Adrenal gland (tissue), 7 donors: ENCODE measurements around a stretch of chr10.

DNA sequence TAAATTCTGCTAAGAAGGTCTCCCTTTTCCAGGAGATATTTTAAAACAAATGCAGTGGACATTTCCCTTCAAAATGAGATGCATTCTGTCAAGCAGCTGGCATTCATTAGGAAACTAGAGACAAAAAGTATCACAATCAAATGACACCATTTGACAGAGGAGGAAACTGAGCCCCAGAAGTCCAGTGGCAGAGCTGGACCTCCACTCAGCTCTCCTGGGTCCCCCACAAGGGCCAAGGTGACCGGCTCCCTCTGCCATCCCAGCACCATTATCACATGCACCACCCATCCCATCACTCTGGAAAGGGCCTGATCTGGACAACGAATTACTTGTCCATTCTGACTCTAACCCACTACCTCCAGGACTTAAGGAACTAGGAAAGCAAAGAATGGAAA lies 57.3 kb downstream of the ASB13 start:
- PRO-cap, 3 experiments = peak in 1 of 3 experiments; most common minus-strand start position 213 of the sequence (in 1)
- RAMPAGE, long total RNA, 4 experiments = no peak in any of the 4 experiments
- RRBS = no CpG with 5 or more reads among the region's 2 CpGs

DNA sequence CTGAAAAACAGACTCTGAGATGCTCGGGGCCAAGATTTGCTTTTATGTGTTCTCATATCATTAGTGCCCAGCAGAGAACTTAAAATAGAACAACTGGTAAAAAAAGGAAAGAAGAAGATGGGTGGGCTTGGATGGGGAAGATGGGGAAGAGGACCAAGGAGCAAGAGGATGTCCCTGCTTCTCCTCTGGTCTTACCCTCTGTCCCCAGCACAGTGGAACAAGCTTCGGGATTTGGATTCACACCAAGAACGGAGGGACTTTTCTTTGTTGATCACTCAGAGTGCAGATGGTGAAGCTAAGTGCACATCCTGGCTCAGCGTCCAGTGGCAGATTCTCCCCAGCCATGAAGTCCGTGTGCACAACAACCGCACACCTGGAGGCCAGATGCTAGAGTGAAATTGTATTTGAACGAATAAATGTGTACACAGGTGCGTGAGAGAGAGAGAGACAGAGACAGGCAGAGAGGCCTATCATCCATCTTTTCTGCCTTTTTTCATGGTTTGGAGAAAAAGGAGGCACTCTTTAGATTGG lies 31.6 kb downstream of the ASB13 start:
- PRO-cap, 3 experiments = no peak in any of the 3 experiments
- RAMPAGE, long total RNA, 4 experiments = no peak in any of the 4 experiments
- RRBS = no CpG with 5 or more reads among the region's 8 CpGs

DNA sequence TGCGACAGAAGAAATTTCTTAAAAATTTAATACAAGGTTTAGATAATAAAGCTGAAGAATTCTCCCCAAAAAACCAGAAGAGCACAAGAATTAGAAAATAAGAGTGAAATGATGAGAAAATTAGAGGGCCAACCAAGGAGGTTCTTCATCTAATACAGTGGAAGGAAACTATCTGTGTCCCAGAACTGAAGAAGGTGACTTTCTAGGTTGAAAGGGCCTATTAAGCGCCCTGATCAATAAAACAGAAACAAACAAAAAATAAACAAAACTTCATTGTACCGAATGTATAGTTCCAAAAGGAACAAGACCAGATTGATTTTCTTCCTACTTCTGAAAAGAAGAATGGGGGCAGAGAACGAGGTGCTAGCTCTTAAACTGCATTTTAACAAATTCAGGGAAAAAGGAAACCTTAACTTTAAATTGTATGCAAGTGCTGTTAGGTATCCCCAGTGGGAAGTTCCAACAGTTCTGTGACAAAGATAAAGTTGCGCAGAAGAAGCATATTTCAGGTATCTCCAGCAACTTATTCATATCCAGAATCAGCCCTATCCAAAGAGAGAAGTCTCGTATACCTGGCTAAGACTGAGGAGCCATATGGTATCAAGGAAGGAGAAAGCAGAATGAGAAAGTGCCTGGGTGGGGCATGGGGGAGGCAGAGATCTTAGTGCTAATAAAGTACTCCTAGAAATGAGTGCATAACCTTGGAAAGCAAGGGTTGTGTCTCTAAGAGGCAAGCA lies 12.4 kb downstream of the TASOR2 start:
- PRO-cap, 3 experiments = no peak in any of the 3 experiments
- RAMPAGE, long total RNA, 4 experiments = no peak in any of the 4 experiments
- RRBS = no CpG with 5 or more reads among the region's 6 CpGs

DNA sequence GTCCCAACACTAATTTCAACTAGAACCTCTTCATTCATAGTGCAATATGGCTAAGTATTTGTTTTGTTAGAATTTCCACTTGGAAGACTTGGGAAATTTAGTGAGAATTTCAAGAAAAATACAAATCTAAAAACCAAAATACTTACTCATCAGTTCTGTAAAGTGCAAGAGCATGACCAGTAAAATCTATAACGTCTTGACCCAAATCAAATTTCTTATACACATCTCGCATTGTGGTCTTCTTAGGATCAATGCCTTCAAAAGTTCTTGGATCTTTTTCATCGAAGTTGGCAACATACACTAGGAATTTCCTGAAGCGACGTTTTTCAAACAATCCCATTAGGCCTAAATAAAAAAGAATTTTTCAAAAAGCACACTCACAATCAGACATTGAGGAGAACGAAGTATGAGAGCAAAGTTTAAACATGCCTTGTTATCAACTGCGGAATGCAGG lies 27.5 kb downstream of the GDI2 start:
- PRO-cap, 3 experiments = no peak in any of the 3 experiments
- RAMPAGE, long total RNA, 4 experiments = no peak in any of the 4 experiments
- RRBS = no CpG with 5 or more reads among the region's 7 CpGs

DNA sequence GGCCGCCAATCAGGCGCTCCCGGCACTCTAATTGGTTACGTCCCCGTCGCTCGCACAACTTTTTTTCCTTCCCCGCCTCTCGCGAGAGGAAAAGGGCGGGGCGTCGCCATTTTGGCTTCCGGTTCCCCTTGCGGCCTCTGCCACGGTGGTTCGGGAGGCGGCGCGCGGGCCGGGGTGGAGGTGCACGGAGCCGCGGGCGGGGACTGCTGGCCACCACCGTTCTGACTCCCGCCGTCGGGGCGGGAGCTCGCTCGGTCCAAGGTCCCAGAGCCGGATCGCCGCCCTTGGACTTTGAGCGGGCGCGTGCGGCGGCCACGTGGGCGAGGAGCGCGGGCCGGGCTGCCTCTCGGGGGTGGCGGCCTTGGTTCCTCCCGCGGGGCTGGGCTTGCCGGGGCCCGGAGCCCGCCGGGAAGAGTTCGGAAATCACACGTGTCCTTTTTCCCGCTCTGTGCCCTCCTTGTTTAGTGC lies 321 bp upstream of the GDI2 start:
- PRO-cap, 3 experiments = peak in 3 of 3 experiments; most common plus-strand start position 148 of the sequence (in 2); most common minus-strand start position 351 of the sequence (in 2)
- RAMPAGE, long total RNA, 4 experiments = no peak in any of the 4 experiments
- RRBS = under 1% methylated on average over 46 of the region's 57 CpGs

- PRO-cap, 3 experiments = peak in 1 of 3 experiments; most common minus-strand start chr10:5870366 (in 1)
- RAMPAGE, long total RNA, 4 experiments = no peak in any of the 4 experiments
- RRBS = no CpG with 5 or more reads among the region's 11 CpGs
These were observed 19.6 kb downstream of the ANKRD16 start for GRCh38 chr10:5870030-5870573.

- PRO-cap, 3 experiments = no peak in any of the 3 experiments
- RAMPAGE, long total RNA, 4 experiments = no peak in any of the 4 experiments
- RRBS = no CpG with 5 or more reads among the region's 8 CpGs
These were observed 1.5 kb downstream of the ANKRD16 start for GRCh38 chr10:5888116-5888602.

DNA sequence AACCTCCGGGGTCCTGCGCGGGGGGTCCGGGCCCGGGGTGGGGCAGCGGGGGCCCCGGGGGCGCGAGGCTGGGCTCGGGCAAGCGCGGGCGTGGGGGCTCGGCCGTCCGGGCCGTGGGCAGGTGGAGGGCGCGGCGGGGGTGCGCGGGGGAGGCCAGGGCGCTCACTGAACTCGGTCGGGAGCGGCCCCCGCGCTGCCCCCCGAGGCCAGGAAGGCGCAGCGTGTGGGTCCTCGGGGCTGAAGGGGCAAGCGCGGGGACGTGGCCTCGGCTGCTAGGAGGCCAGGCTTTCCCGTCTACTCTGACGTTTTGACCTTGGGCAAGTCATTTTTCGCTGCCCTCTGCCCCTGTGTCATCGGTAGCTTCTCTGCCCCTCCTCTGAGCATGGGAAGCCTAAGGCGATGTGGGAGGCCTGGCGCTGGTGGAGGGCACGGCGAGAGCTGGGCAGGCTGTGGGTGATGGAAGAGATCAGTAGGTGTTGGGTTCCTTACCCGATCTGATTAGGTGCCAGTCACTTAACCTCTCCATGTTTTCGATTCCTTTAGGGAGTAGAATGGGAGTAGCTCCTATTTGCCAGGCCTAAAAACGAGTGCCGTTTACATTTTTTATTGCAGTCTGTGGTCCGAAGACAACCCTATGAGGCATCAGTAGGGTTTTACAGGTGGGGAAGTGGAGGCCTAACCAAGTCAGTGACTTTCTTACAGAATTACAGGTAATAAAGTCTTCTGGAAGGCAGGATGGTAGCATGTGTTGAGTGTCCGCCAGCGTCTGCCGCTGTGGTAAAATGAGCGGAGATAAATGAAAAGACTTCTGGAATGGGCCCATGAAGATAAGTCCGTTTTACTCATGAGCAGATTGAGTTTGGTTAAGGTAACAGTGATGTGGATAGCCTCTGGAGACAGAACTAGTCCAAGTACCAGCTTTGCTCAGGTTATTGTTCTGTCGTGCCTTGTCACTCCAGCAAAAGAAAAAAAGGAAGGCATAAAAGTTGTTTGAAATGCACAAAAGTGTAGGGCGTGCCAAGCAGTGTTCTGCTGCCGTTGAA lies 685 bp downstream of the FBH1 start:
- PRO-cap, 3 experiments = peak in 3 of 3 experiments; most common plus-strand start position 394 of the sequence (in 3); most common minus-strand start position 301 of the sequence (in 3)
- RAMPAGE, long total RNA, 4 experiments = no peak in any of the 4 experiments
- RRBS = 1% methylated on average over 11 of the region's 57 CpGs

DNA sequence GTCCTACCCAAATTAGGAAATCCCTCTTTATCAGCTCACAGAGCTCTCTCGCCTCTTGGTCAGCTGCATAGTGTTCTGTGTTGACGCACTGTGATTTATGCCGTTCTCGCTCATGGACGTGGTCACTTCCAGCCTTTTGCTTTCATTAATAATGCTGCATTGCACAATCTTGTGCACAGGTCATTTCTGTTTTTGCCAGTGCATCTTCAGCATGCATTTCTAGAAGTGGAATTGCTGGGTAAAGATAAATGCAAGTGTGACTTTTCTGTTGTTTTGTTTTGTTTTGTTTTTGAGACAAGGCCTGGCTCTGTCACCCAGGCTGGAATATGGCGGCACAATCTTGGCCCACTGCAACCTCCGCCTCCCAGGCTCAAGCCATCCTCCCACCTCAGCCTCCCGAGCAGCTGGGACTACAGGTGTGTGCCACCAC lies 42.4 kb downstream of the FBH1 start:
- PRO-cap, 3 experiments = peak in 1 of 3 experiments; most common plus-strand start position 222 of the sequence (in 1); most common minus-strand start position 69 of the sequence (in 1)
- RAMPAGE, long total RNA, 4 experiments = no peak in any of the 4 experiments
- RRBS = no CpG with 5 or more reads among the region's 8 CpGs

DNA sequence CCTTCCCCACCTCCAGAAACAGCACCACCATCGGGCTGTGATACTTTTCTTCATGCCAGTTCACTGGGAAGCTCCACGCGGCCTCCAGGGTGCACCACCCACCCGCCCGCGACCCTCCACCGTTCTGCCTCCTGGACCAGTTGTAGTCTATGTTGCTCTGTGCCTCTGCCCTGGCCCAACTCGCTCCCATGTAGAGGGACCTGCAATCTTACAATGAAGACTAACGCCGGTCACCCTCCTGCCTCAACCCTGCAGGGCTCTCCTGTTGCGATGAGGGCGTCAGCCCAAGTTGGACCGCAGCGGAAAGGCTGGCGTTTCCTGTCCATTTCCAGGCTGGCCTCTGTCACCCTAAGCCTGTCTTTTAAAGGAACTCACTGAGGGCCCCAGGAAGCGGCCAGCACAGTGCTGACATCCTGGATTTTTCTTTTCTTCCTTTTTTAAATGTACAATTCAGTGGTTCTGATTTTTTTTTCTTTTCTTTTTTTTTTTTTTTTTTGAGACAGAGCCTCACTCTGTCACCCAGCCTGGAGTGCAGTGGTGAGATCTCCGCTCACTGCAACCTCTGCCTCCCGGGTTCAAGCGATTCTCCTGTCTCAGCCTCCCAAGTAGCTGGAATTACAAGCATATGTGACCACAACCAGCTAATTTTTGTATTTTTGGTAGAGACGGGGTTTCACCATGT lies 34.7 kb downstream of the IL15RA start:
- PRO-cap, 3 experiments = peak in 3 of 3 experiments; most common plus-strand start position 364 of the sequence (in 1); most common minus-strand start position 261 of the sequence (in 1)
- RAMPAGE, long total RNA, 4 experiments = no peak in any of the 4 experiments
- RRBS = no CpG with 5 or more reads among the region's 20 CpGs

DNA sequence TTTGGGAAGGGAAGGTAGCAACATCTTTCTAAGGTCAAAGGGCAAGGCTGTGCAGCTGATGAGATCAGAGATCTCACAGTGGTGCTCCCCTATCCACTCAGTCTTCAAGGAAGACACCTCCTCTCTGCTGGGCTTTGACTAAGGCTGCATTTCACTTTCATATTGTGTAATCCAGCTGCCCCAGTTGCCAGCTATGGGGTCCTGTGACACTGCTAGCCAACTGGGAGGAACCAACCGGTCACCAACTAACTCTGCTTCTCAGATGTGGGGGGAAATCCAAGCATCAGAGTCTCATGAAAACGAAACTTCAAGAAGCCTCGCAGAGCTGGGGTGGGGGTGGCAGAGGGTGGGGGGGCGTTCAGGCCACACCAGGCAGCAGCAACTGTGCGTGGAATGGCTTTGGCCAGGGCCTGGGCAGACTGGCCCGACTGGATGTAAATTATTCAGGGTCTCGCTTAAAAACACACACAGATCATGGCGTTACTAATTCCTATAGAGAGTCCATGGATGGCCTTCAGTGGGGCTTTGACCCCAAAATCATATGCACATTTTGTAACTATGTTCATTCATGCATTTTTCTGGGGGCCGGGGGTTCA lies 1.3 kb downstream of the IL15RA start:
- PRO-cap, 3 experiments = peak in 3 of 3 experiments; most common plus-strand start position 261 of the sequence (in 2); most common minus-strand start position 126 of the sequence (in 2)
- RAMPAGE, long total RNA, 4 experiments = no peak in any of the 4 experiments
- RRBS = 0% methylated on average over 1 of the region's 9 CpGs

DNA sequence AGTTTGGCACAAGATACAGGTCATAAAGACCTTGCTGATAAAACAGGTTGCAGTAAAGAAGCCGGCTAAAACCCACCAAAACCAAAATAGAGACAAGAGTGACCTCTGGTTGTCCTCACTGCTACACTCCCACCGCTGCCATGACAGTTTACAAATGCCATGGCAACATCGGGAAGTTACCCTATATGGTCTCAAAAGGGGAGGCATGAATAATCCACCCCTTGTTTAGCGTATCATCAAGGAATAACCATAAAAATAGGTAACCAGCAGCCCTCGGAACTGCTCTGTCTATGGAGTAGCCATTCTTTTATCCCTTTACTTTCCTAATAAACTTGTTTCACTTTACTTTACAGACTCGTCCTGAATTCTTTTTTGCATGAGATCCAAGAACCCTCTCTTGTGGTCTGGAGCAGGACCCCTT lies 28.2 kb upstream of the IL15RA start:
- PRO-cap, 3 experiments = no peak in any of the 3 experiments
- RAMPAGE, long total RNA, 4 experiments = no peak in any of the 4 experiments
- RRBS = no CpG with 5 or more reads among the region's 6 CpGs

- PRO-cap, 3 experiments = no peak in any of the 3 experiments
- RAMPAGE, long total RNA, 4 experiments = no peak in any of the 4 experiments
- RRBS = no CpG with 5 or more reads among the region's 13 CpGs
These were observed 25.0 kb downstream of the IL2RA start for GRCh38 chr10:6037054-6037691.

- PRO-cap, 3 experiments = no peak in any of the 3 experiments
- RAMPAGE, long total RNA, 4 experiments = no peak in any of the 4 experiments
- RRBS = no CpG with 5 or more reads among the region's 8 CpGs
These were observed 6.8 kb upstream of the IL2RA start for GRCh38 chr10:6068947-6069480.

DNA sequence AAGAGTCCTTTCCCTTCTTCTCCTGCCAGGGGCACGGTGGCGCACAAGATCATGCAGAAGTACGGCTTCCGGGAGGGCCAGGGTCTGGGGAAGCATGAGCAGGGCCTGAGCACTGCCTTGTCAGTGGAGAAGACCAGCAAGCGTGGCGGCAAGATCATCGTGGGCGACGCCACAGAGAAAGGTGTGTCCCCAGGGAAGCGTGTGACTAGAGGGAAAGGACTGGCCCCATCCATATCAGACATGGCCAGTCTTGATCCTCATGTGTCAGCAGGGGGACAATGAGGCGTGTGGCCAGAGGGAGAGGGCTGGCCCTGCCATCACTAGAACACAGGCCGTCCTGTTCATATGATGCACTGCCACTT lies 23.3 kb downstream of the RBM17 start:
- PRO-cap, 3 experiments = no peak in any of the 3 experiments
- RAMPAGE, long total RNA, 4 experiments = no peak in any of the 4 experiments
- RRBS = no CpG with 5 or more reads among the region's 12 CpGs

- PRO-cap, 3 experiments = peak in 2 of 3 experiments; most common plus-strand start chr10:6163261 (in 2); most common minus-strand start chr10:6163113 (in 1)
- RAMPAGE, long total RNA, 4 experiments = no peak in any of the 4 experiments
- RRBS = no CpG with 5 or more reads among the region's 7 CpGs
These were observed 39.8 kb upstream of the PFKFB3 start for GRCh38 chr10:6162932-6163333.

- PRO-cap, 3 experiments = peak in 1 of 3 experiments; most common plus-strand start chr10:6196072 (in 1); most common minus-strand start chr10:6195905 (in 1)
- RAMPAGE, long total RNA, 4 experiments = no peak in any of the 4 experiments
- RRBS = no CpG with 5 or more reads among the region's 14 CpGs
These were observed 6.8 kb upstream of the PFKFB3 start for GRCh38 chr10:6195790-6196448.

DNA sequence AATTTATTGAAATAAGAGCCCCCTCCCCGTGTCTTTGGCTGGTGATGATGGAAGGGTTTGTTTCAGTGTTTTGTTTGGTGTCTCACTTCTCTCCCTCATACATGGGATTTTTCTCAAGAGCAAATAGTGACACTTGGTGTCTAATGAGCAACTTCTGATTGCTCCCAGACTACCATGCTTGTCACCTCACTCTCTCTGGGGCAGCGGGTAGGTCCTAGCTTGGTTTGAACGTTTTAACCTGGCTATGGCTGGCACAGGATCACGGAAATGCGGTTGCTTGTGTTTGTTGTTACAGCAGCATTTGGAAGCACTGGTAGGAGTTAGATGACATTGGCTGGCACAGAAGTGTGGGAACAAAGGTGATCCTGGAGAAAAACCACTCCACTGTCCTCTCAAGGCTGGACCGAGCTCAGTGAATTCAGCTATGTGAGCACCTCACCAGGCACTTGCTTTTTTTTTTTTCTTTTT lies 3.7 kb upstream of the PFKFB3 start:
- PRO-cap, 3 experiments = no peak in any of the 3 experiments
- RAMPAGE, long total RNA, 4 experiments = no peak in any of the 4 experiments
- RRBS = no CpG with 5 or more reads among the region's 6 CpGs

DNA sequence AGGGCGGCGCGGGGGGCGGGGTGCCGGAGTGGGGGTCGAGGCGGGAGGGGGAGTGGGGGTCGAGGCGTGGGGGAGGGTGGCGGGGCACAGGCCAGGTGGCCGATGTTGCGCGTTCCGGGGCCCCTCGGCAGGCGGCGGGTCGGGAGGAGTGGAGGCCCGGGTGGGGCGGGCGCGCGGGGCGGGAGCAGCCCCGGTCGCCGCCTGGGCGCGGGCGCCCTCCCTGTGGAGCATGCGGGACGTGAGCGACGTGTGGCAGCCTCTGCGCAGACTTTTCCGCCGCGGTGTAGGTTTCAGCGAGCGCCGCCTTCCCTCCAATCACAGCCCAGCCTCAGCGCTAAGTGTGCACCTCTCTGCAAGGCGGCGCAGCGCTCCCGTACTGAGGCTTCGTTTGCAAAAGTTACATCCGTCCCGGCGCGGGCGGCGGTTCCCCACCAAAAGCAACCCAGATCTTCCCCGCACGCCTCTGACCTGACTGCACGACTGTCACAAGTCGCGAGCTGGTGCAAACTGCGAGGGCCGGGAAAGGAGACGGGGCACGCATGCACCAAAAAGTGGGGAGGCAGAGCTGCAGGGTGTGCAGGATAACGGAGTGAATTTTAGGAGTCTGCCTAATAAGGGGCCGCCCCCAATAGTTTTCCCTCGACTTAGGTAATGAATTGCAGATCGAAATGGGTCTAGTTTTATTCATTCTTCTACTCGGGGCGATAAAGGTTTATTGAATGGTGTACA lies 1.2 kb upstream of the PFKFB3 start:
- PRO-cap, 3 experiments = peak in 3 of 3 experiments; most common plus-strand start position 314 of the sequence (in 3); most common minus-strand start position 261 of the sequence (in 3)
- RAMPAGE, long total RNA, 4 experiments = no peak in any of the 4 experiments
- RRBS = under 1% methylated on average over 21 of the region's 68 CpGs

GRCh38 chr10:6273212-6273885 lies 70.6 kb downstream of the PFKFB3 start:
- PRO-cap, 3 experiments = no peak in any of the 3 experiments
- RAMPAGE, long total RNA, 4 experiments = no peak in any of the 4 experiments
- RRBS = no CpG with 5 or more reads among the region's 16 CpGs